Left lung (tissue), 1 donor: ENCODE data around the gene TMEM132B.

DNA sequence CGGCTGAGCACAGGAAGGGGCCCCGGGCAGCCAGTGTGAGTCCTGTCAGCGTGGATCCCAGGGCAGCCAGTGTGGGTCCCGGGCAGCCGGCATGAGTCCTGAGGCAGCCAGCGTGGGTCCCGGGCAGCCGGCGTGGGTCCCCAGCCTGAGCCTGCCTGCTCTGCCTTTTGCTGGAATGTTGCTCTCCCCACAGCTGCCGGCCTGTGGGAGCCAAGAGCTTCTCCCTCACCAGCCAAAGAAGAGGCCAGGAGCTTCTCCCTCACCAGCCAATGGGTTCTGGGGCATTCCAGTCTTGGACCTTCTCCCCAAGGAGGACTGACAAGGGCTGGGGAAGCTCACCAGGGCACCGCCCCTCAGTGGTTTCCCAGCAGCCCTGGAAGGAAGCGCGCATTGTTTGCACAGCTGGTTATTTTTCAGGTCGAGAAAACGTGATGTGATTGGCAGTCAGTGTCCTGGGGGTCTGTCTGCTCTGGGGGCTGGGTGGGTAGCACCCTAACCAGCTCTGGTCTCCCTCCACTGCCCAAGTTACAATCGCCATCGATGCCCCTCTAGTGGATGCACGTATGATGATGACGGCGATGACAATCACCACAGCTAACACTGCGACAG lies 14.9 kb upstream of the RFLNA start:
- PRO-cap, result no peak

DNA sequence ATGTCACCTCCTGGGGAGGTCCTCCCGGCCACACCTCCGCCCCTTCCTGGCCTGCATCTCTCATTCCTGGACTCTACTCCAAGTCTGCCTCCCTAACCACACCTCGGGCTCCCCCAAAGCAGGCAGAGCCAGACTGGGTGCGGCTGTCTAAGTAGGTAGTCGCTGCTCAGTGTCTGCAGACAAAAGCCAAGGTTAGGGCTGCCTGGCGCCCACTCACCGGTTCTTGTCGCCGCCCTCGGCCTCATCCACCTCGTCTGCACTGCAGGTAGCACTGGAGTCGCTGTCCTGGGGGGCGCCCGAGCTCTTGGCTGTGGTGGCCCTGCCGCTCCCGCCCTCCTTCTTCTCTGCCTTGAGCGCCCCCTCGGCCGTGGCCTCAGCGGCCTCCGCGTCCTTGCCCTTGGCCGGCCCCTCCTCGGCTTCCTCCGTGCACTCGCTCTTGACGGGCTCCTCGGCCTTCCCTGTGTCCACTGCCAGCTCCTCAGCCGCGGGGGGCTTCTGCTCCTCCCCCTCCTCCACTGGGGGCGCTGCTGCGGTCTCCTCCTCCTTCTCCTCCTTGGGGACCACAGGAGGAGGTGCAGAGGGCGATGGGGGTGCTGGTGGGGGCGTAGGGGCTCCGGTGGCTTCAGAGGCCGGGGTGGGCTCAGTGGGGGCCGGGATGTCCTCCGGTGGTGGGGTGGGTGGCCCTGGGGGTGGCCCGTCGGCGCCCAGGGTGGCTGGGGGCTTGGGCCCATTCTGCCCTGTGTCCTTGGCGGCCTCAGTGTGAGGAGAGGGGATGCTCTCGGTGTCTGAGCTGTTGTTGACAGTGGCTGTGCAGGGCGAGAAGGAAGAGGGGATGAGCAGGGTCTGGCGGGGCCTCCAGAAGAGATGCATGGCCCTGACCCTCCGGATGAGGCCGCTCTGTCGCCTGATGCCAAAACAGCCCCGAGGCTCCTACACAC lies 77.2 kb downstream of the RFLNA start:
- PRO-cap, result no peak

DNA sequence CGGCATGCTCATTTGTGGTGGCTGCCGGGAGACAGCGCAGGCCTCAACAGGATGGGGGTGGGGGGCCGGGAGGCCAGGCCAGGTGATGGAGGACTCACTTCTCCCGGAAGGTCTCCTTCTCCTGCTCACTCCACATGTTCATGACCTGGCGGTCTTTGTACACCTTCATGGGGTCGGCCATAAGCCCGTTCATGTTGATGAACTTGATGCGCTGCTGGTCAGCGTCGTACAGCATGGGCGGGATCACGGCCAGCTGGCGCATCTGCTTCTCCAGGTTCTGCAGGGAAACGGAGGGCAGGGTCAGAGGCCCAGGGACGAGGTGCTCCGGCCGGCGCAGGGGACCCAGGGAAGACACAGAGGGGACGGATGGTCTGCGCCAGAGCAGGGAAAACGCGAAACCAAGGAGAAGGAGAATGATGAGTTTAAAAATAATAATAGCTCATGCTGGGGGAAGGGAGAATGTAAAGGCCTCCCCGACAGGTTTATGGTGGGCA lies 131.7 kb downstream of the RFLNA start:
- PRO-cap, result no peak

DNA sequence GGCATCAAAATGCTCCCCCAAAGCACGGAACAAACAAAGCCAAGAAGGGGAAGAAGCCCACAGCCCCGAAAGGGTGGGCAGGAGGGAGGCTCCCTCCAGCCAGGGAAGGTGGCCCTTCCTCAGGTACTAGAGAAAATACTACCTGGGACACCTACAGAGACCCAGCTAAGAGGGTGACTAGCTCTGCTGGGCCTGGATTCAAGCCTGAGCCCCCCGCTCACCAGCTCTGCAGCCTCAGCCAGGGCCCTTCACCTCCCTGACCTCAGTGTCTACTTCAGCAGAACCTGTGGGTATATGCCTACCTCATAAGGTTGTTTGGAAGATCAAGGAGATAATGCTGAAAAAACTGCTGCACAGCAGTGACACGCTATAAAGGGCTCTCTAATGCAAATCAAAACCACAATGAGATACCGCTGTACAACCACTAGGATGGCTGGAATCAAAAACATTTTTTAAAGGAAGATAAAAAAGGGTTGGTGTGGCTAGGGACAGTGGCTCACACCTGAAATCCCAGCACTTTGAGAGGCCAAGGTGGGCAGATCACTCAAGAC lies 97.9 kb downstream of the NCOR2 start:
- PRO-cap, result no peak

DNA sequence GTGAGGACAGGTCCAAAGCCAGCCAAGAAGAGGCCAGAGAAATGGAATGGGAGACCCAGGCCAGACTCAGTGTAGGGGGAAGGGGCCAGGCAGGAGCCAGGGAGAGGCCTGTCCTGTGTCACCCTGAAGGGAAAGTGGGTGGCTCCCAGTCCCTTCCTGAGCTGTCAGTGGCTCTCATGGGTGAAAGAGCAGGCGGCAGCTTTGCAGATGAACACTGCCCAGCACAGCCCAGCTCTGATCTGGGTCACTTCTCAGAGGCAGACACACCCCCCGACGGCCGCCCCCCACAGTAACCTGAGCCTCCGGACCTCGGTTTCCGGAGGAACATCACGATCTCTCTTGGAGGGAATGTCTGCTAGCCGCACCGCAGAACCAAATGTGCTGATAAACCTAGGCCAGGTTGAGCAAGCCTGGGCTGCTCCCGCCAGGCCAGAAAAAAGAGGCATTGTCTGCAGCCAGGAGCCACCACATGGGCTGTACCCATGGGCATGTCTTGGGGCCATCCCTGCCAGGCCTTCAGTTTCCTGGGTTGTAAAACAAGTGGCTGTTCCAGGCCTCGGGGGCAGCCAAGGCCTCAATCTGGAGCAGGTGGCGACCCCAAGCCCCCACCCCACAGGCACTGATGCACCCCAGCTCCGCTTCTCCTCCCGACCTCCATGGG lies 57.7 kb downstream of the NCOR2 start:
- PRO-cap, result no peak

GRCh38 chr12:124519395-124519714 lies 48.1 kb downstream of the NCOR2 start:
- PRO-cap, result no peak

- PRO-cap, result no peak
These were observed 47.1 kb downstream of the NCOR2 start for GRCh38 chr12:124520179-124520902.

GRCh38 chr12:124538272-124538851 lies 29.1 kb downstream of the NCOR2 start:
- PRO-cap, result no peak

- PRO-cap, result no peak
These were observed 9.5 kb downstream of the NCOR2 start for GRCh38 chr12:124557964-124558163.

- PRO-cap, result no peak
These were observed 37.9 kb upstream of the NCOR2 start for GRCh38 chr12:124605191-124605749.

GRCh38 chr12:124633196-124633820 lies 65.9 kb upstream of the NCOR2 start:
- PRO-cap, result no peak

- PRO-cap, result no peak
These were observed 127.9 kb downstream of the SCARB1 start for GRCh38 chr12:124735642-124736357.

- PRO-cap, result no peak
These were observed 119.0 kb downstream of the SCARB1 start for GRCh38 chr12:124744597-124745052.

DNA sequence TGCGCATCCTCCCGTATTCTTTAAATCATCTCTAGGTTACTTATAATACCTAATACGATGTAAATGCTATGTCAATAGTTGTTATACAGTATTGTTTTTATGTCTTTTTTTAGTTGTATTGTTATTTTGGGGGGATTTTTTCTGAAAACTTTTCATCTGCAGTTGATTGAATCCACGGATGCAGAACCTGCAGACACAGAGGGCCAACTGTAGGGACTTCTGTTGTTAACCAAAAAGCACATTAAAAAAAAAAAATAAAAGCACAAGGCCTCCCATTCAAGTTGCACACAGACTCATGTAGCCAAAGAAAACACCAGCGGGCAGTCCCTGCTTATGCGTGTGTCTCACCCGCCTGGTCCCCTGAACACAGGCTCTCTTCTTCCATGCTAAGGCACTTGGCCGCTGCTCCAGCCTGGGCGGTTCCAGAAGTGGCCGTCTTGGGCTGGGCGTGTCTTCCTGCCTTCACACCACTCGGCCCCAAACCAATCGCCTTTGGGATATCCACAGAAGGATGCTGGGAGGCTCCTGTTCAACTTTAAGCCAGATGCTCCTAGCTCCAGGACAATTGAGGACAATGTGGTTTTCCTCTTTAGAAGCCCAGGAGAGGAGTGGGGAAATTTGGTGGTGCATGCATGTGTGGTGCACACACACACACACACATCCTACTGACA lies 2.3 kb downstream of the SCARB1 start:
- PRO-cap, result no peak

GRCh38 chr12:124862043-124862664 lies 1.5 kb downstream of the SCARB1 start:
- PRO-cap, result no peak

GRCh38 chr12:124862665-124863543 lies 760 bp downstream of the SCARB1 start:
- PRO-cap, result no peak

DNA sequence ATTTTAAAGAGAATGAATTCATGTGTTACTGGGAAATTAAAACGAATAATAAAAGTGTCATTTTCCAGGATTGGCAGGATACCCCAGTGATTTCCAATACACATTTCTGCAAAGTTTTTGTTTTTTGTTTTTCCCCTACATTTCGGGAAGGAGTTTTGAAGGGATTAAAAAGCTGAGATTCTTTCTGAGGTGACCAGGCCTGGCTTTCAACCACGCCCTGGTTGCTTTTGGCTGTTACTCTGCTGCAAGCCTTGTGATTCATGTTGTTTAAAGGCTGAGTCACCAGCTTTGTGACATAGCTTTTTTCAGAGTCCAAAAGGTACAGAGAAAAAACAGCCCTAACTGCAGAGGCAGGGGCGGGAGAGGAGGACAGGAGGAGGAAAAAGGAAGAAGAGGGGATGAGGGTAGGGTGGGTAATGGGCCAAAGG lies 1.8 kb upstream of the UBC start:
- PRO-cap, result bidirectional peak, plus-strand start at position 324 of the sequence, minus-strand start at position 241 of the sequence

GRCh38 chr12:124916717-124917119 lies 2.3 kb upstream of the UBC start:
- PRO-cap, result no peak

GRCh38 chr12:125101082-125101511 lies 35.9 kb downstream of the AACS start:
- PRO-cap, result no peak

GRCh38 chr12:125186145-125186759 lies at the start of gene TMEM132B:
TMEM132B (plus strand) TSS chr12:125186386.
- PRO-cap, result bidirectional peak, plus-strand start at chr12:125186386, minus-strand start at chr12:125186248